Left common carotid artery plus branches (tissue), 1 donor: ENCODE results near the gene RBFOX2.

GRCh38 chr22:32802509-32802875 lies 987 bp downstream of the TIMP3 start:
- PRO-cap: no peak

GRCh38 chr22:32815448-32816216 lies 14.1 kb downstream of the TIMP3 start:
- PRO-cap: no peak

GRCh38 chr22:32850849-32851538 lies 49.5 kb downstream of the TIMP3 start:
- PRO-cap: no peak

GRCh38 chr22:32857122-32857583 lies 55.6 kb downstream of the TIMP3 start:
- PRO-cap: no peak

GRCh38 chr22:32880919-32881730 lies 79.6 kb downstream of the TIMP3 start:
- PRO-cap: no peak

DNA sequence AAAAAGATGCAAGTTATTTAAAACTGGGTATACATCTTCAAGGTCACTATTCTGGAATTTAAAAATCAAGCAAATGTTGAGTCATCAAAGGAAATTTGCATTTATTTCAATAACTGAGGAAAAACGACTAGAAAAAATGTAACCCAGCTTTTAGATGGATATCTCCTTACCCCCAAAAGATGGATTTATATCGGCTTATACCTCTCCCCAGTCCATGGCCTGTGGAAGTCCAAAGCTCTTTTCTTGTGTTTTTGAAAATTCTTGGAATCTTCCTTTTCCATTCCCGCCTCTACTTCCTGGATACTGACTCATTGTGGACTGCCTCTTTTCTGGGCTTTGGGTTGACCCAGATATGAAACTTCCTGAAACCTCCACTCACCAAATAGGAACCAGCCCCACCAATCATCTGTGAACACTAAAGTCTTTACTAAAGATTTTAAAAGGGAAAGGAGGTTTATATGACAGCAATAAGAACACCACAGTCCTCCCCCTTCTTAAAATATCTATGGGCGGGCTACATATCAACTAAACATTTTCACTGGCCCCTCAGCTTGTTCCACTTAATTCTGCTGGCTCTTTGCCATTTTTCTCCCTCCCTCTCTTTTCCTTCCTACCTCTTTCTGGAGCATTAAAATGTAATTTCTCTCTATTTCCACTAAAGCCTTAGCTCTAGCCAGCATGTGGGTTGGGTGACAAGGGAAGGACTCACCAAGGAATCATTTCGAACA lies 163.4 kb upstream of the SYN3 start:
- PRO-cap: no peak

DNA sequence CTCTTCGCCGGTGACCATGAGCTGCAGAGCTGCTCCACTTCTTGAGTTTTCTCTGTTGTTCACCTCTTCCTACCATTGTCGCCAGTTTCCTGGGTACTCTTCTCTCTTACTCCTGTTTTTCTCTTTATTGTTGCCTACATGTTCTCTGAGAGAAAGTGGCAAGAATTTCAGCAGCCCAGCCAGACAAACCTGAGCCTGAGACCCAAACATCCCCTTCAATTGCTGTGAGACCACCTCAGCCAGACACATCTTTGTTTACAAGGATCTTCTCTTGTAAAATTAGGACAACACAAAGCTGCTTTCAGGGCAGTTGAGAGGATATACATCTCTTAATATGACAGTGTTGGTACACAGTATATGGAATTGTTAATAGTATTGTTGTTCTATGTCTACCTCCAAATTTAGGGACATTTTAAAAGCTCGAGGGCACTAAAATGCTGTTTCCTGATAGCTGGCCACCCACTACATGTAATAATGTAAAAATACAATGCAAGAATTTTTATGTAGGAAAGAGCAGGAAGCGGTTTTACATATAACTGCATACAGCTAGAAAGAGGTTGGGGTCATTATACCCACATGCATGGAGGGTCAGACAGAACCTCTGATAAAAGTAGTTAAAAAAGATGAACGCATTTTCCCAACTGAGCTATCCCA lies 429.3 kb downstream of the LARGE1 start:
- PRO-cap: no peak

GRCh38 chr22:33492097-33492817 lies 428.0 kb downstream of the LARGE1 start:
- PRO-cap: no peak

DNA sequence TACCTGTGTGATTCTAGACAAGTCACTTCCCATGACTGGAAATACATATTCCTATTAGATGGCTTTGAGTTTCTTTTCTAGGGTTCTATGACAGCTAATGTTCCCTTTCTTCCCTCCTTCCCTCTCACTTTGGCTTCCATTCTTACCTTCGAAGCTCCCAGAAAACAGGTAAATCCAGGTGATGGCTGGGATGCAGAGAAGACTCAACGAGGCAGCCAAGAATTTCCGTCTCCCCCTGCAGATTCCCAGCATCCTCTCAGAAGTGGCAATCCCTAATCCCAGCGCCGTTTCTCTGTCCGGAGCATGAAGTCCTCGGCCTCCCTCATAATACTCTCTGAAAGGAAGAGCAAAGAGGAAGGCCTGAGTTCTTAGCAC lies 159.1 kb downstream of the LARGE1 start:
- PRO-cap: no peak

DNA sequence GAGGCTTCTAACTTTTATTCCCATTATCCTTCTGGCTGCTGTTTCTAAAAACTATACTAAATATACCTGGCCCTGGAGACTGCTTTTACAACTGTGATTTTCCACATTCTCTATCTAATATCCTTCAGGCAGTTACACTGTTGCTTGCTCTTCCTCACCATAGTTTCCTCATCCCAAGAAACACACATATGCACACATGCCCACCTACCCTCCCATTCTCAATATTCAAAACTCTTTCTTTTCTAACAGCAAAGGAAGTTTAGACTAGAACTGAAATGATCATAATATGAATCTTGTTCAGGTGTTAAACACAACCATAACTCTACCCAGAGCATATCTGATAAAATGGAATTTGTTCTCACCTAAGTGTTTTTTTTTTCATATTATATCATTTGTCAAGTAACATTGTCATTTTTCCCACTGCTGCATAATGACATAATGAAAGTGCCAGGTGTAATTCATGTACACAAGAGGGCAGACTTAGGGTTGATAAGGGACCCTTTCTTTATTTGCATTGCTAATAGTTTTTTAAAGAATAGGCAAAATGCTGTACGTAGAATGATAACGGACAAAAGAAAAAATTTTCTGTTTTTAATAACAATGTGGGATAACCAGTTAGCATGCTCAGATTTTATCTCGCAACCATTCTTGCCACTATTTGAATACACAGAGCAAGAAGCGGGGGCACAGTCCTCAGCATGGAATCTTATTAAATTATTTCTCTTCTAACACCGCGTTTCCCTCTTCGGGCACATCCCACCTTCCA lies 5.0 kb downstream of the LARGE1 start:
- PRO-cap: no peak

DNA sequence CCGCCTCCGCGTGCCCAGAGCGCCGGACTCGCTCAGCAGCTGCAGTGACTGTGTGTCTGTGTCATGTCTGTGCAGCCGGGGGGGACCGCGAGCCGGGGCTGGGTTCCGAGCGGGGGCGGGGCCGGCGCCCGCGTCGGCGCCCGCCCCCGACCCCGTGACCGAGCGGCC lies 568 bp upstream of the LARGE1 start:
- PRO-cap: bidirectional peak, plus-strand start outside the sequence, minus-strand start at position 39 of the sequence

- PRO-cap: no peak
Measured at GRCh38 chr22:35099906-35100375, 34.0 kb downstream of the ISX start.

DNA sequence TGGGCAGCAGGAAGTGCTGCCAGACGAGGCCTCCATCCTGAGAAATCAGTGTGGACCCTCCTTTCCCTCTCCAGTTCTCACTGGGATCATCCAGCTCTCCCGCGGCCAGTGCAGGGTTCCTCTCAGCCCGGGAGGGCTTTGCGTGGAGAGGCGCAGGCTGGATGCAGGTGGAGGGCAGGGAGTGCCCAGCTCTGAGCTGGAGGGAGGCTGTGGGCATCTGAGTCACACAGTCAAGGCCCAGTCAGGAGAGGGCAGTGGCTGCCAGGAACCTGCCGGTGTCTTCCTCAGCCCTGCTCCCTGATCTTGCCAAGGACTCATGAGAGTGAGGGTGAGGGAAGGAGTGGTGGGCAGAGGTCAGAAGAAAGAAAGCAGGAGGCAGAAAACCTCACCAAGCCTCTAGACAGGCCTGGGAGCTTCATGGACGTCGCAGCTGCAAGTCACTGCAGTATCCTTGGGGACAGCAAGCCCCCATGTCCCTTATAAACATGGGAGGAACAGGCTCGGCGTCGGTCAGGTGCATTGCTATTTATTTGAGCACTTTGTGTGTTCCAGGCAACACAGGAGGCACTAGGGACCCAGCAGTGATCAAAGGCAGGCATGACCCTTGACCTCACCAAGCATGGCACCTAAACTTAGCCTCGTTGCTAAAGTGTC lies 19.2 kb downstream of the TOM1 start:
- PRO-cap: no peak

- PRO-cap: no peak
Measured at GRCh38 chr22:35541026-35541652, 508 bp downstream of the RASD2 start.

DNA sequence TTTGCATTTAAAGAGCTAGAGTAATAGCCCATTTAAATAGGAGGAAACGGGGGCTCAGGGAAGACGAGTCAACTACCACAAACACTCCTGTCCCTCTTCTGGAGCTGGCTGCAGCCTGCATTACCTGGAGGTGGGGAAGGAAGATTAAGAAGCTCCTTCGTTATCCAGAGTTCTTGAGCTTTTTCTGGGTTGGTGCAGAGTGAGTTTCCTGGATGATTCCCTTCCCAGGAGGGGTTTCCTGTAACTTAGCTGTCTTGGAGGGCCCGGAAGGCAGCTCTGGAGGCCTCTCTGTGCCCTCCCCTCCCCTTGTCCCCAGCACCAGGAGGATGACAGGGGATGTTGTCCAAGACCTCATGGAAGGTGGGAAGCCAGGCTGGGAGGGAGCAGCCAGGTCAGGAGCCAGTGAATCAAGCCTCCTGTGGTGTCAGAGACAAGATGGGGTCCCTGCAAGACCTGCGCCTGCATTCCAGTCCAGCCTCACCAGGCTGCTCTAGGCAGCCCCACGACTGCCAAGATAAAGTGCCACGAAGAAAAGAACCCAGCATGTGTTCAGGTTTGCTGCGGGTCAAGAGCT lies 1.2 kb downstream of the RASD2 start:
- PRO-cap: no peak

DNA sequence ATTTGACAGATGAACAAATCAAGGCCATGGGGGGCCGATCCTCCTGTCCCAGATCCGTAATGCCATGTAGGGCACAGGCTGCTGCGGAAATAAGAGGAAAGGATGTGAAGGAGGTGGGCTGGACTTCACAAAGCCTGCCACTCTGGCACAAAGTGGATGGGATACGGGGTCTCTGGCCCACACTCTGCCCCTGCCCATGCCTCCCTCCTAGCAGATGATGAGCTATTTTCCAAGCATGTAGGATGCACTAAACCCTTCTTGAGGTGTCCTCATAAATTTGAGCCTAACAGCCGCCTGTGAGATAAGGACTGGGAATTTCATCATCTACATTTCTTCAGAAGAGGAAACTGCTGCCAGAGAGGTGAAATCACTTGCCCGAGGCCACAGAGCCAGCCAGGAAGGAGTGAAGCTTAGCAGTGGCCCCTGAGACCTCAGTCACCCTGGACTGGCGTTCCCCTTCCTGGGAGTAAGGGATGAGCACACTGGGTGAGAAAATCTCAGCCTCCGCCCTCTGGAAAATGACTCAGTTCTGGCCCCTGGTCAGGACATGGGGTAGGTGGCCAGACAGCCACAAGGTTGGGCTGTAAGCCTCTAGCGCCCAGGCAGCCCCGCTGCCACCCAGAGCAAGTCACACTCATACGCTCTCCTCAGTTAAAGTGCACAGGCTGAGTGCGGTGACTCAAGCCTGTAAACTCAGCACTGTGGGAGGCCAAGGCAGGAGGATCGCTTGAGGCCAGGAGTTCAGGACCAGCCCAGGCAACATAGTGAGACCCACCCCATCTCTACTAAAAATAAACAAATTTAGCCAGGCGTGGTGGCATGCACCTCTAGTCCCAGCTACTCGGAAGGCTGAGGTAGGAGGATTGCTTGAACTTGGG lies 27.9 kb downstream of the MB start:
- PRO-cap: no peak

- PRO-cap: no peak
Measured at GRCh38 chr22:35649293-35649504, 953 bp downstream of the APOL6 start.

DNA sequence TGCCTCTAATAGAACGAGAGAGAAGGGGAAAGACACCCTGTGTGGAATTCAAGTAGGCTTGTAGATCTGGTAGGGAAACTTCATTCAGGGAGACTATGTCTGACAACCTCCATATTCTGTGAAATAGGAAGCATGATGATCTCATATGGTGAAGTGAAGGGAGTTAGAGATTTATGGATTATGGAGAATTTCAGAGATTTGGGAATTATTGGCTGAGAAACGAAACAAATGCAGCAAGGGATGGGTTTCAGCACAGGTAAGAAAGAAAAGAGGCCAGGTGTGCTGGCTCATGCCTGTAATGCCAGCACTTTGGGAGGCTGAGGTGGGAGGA lies 20.0 kb downstream of the APOL5 start:
- PRO-cap: no peak

- PRO-cap: no peak
Measured at GRCh38 chr22:35835746-35836233, 118.1 kb downstream of the APOL5 start.

- PRO-cap: bidirectional peak, plus-strand start at chr22:36028552, minus-strand start at chr22:36028275
Measured at GRCh38 chr22:36028175-36029038, at the start of gene RBFOX2. RBFOX2 (minus strand) TSS chr22:36028824.